Heart (tissue), 3 donors: Measurements from ENCODE around the genes EIF2S2 and FAM83C.

DNA sequence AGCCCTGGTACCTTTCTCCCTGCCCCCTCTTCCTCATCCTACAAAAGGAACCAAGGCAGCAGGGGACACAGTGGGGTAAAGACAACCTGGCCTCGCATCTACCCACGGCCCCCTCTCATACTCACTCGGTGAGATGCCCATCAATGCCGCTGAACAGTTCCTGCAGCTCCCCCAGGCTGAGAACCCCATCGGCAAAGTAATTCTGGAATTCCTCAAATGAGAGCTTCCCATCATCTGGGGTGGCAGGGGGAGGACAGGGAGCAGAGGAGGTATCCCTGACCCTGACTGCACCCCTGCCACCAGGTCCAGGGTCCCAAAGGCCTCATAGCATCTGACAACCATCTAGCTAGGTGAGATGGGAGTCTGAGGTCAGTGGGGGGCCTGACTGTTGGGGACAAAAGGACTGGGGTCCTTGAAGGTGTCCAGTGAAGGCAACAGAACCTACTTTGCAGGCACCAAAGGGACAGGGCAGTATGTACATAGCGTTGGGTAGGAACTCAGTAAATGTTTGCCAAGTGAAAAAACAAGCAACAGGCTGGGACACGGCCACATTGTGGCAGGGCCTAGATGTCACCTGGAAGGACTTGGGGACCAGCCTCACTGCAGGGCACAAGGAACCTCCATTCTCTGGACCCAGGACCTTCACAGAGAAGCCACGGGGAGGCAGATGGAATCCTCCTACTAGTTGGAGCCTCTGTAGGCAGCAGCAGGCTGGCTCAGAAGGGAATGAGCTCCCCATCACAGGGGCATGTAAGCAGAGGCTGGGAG lies 3.5 kb downstream of the NECAB3 start:
- RAMPAGE, long total RNA, 2 experiments: no peak in any of the 2 experiments

DNA sequence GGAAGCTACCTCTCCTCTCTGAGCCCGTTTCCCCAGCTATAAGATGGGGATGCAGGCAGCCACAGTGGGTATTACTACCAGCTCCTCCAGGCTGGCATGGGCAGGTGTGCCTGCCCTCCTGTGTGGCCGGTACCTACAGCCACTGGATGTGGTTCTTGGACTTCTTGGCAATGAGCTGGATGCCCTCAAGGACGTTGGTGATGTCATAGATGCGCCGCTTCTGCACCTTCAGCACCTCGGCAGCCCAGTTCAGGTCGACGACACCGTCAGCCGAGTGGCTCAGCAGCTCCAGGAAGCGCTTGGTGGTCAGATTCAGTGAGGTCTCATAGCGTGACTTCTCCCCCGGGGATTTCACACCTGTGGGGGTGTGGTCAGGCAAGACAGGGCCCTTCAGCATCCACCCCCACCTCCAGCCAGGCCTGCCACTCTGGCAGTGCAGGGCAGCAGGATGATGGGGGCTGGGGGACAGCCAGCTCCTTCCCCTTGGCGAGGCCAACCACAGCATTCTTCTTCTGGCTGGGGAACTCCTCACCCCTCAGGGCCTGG lies 5.5 kb upstream of the NECAB3 start:
- RAMPAGE, long total RNA, 2 experiments: no peak in any of the 2 experiments

DNA sequence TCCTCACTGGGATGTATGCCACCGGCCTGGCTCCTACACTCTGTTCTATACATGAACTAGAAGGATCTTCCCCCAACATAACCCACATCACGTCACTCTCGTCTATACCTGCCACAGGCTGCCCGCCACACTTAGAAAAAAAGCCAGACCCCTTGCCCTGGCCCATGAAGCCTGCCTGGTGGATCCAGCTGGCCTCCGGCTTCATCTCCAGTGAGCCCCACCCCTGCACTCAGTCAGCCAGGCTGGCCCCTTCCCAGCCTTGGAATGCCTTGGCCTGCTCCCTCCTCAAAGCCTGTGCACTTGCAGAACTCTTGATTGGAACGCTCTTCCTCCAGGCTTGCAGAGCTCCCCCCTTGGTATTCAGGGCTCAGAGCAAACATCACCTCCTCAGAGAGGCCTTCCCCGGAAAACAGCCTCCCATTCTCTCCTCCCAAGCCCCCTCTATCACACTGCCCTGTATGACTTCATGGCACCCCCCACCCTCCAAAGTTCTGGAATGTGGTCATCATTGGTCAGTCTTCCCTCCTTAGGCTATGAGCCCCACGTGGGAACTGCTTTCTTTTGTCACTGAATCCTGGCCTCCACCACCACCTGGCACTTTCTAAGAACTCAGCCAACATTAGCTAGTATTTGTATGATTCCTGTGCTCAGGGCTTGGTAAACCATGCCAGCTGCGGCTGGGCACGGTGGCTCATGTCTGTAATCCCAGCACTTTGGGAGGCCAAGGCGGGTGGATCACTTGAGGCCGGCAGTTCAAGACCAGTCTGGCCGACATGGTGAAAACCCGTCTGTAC lies 8.3 kb upstream of the E2F1 start:
- RAMPAGE, long total RNA, 2 experiments: no peak in any of the 2 experiments

- RAMPAGE, long total RNA, 2 experiments: no peak in any of the 2 experiments
Observed at GRCh38 chr20:33697034-33697484, 10.9 kb upstream of the E2F1 start.

GRCh38 chr20:33792923-33793598 lies 18.1 kb upstream of the CHMP4B start:
- RAMPAGE, long total RNA, 2 experiments: no peak in any of the 2 experiments

GRCh38 chr20:33832044-33832800 lies 21.1 kb downstream of the CHMP4B start:
- RAMPAGE, long total RNA, 2 experiments: no peak in any of the 2 experiments

GRCh38 chr20:34075809-34076604 lies 36.0 kb downstream of the EIF2S2 start:
- RAMPAGE, long total RNA, 2 experiments: no peak in any of the 2 experiments

DNA sequence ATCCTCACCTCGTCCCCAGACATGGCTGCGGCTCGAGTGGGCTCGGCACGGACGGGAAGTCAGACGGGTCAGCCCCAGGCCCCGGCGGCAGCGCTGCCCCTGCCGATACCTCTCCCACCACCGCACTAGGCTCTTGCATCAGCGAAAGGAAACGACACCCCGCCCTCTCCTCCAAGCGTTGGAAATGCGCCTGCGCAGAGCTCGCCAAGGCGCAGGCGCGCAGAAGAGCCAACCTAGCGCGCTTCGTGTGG lies at the start of gene EIF2S2:
Gene EIF2S2, minus strand, starts transcription at position 156 of the 251 bp plus-strand sequence.
- RAMPAGE, long total RNA, 2 experiments: start-site peak on the minus strand in 2 of 2 experiments, centred at positions 87 to 137 of the sequence, 1,772 to 6,117 reads per replicate

DNA sequence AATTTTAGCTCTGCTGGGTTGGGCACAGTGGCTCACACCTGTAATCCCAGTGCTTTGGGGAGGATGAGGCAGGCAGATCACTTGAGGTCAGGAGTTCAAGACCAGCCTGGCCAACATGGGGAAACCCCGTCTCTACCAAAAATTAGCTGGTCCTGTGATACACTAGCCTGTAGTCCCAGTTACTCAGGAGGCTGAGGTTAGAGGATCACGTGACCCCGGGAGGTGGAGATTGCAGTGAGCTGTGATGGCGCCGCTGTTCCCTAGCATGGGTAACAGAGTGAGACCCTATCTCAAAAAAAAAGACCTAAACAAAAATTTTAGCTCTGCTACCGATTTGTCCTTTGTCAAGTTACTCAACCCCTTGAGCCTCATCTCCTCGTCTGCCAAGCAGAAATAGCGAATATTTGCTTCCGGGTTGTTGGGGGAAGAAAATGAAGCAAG lies 25.1 kb upstream of the ITCH start:
- RAMPAGE, long total RNA, 2 experiments: no peak in any of the 2 experiments

DNA sequence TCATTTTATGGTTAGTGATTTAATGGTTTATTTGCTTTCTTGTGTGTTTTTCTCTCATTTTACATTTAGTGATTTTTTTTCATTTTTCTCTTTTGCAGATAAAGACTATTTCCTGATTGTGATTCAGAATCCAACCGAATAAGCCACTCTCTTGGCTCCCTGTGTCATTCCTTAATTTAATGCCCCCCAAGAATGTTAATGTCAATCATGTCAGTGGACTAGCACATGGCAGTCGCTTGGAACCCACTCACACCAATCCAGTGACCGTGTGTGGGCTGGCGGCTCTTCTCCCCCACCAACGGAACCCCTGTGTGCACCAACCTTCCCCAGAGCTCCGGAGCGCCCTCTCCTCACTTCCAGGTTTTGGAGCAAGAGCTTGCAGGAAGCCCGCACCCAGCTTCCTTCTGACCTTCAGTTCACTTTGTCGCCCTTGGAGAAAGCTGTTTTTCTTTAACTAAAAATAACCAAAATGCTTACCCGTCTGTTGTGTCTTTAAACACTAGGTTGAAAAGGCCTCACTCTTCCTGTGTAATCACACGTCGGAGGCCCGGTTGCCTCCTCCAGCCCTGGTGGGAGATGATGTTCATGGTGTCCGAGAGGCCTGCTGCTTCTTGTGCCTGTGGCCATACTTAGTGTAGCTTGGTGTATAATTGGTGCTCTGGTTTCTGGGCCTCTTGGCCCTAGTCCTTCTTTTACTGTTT lies 17.9 kb upstream of the MAP1LC3A start:
- RAMPAGE, long total RNA, 2 experiments: no peak in any of the 2 experiments

DNA sequence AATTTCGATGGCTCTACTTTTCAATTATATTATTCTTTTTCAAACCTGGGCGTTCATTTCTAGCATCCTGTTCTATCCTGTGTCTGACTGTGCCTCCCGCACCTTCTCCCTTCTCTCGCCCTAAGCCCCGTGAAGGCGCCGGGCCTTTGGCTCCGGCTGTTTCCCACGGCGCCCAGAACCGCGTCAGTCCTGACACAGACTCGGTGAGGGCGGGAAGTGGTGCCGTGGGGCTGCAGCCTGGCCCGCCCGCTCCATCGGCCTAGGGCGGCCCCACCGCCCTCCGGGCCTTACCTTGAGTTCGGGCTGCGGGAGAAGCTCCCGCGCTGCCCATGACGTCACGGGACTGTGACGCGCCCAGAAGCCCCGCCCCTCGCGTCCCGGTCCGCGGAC lies 307 bp upstream of the MAP1LC3A start:
- RAMPAGE, long total RNA, 2 experiments: start-site peak on the minus strand in 1 of 2 experiments, centred at position 325 of the sequence, 77 reads per replicate

GRCh38 chr20:34581489-34582451 lies 23.3 kb downstream of the MAP1LC3A start:
- RAMPAGE, long total RNA, 2 experiments: no peak in any of the 2 experiments

- RAMPAGE, long total RNA, 2 experiments: no peak in any of the 2 experiments
Observed at GRCh38 chr20:34639708-34640515, 37.0 kb downstream of the PIGU start.

DNA sequence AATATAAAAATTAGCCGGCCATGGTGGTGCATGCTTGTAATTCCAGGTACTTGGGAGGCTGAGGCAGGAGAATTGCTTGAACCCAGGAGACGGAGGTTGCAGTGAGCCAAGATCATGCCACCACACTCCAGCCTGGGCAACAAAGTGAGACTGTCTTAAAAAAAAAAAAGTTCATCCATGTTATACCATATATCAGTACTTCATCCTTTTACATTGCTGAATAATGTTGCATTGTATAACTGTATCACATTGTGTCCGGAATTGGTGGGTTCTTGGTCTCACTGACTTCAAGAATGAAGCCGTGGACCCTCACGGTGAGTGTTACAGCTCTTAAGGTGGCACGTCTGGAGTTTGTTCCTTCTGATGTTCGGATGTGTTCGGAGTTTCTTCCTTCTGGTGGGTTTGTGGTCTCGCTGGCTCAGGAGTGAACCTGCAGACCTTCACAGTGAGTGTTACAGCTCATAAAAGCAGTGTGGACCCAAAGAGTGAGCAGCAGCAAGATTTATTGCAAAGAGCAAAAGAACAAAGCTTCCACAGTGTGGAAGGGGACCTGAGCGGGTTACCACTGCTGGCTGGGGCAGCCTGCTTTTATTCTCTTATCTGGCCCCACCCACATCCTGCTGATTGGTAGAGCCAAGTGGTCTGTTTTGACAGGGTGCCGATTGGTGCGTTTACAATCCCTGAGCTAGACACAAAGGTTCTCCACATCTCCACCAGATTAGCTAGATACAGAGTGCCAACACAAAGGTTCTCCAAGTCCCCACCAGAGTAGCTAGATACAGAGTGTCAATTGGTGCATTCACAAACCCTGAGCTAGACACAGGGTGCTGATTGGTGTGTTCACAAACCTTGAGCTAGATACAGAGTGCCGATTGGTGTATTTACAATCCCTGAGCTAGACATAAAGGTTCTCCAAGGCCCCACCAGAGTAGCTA lies 21.5 kb downstream of the ACSS2 start:
- RAMPAGE, long total RNA, 2 experiments: no peak in any of the 2 experiments

- RAMPAGE, long total RNA, 2 experiments: no peak in any of the 2 experiments
Observed at GRCh38 chr20:34907728-34908354, 31.4 kb downstream of the ACSS2 start.

- RAMPAGE, long total RNA, 2 experiments: no peak in any of the 2 experiments
Observed at GRCh38 chr20:34978359-34978948, 22.8 kb downstream of the MYH7B start.

GRCh38 chr20:35002384-35003476 lies 47.1 kb downstream of the MYH7B start:
- RAMPAGE, long total RNA, 2 experiments: no peak in any of the 2 experiments

- RAMPAGE, long total RNA, 2 experiments: no peak in any of the 2 experiments
Observed at GRCh38 chr20:35120049-35120602, 27.0 kb downstream of the EDEM2 start.

DNA sequence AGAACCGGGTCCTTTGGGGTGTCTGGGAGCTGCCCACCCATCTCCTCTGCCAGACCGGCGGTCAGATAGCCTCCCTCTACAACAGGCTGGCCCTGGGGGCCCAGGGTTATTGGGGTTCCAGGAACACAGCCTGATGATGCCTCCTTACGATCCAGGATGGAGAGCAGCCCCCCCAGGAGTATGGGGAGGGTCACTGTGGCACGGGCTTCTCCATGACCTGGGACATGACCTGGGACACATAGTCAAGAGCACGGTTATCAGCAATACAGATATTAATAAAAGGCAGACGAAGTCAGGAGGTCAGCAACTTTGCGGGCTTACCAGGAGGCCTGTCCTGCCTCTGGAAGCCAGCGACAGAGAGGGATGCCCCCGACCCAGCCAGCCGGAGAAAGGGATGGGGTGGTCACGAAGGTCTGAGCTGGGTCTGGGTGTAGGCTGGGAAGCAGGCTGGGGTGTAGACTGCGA lies 821 bp downstream of the MMP24OS start:
- RAMPAGE, long total RNA, 2 experiments: no peak in any of the 2 experiments

- RAMPAGE, long total RNA, 2 experiments: no peak in any of the 2 experiments
Observed at GRCh38 chr20:35292267-35292684, at the start of gene FAM83C. Gene FAM83C, minus strand, starts transcription at chr20:35292425.